Measurements from ENCODE around the gene IGFBP3.

- PRO-cap = no peak
- RAMPAGE, long total RNA, 3 experiments = no peak in any of the 3 experiments
Observed at GRCh38 chr7:44634999-44635694, 28.7 kb downstream of the OGDH start.

DNA sequence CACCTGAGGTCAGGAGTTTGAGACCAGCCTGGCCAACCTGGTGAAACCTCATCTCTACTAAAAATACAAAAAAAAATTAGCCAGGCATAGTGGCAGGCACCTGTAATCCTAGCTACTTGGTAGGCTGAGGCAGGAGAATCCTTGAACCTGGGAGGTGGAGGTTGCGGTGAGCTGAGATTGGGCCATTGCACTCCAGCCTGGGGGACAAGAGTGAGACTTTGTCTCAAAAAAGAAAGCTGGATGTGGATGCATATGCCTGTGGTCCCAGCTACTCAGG, 7.5 kb downstream of the PPIA start:
- PRO-cap = no peak
- RAMPAGE, long total RNA, 3 experiments = no peak in any of the 3 experiments

DNA sequence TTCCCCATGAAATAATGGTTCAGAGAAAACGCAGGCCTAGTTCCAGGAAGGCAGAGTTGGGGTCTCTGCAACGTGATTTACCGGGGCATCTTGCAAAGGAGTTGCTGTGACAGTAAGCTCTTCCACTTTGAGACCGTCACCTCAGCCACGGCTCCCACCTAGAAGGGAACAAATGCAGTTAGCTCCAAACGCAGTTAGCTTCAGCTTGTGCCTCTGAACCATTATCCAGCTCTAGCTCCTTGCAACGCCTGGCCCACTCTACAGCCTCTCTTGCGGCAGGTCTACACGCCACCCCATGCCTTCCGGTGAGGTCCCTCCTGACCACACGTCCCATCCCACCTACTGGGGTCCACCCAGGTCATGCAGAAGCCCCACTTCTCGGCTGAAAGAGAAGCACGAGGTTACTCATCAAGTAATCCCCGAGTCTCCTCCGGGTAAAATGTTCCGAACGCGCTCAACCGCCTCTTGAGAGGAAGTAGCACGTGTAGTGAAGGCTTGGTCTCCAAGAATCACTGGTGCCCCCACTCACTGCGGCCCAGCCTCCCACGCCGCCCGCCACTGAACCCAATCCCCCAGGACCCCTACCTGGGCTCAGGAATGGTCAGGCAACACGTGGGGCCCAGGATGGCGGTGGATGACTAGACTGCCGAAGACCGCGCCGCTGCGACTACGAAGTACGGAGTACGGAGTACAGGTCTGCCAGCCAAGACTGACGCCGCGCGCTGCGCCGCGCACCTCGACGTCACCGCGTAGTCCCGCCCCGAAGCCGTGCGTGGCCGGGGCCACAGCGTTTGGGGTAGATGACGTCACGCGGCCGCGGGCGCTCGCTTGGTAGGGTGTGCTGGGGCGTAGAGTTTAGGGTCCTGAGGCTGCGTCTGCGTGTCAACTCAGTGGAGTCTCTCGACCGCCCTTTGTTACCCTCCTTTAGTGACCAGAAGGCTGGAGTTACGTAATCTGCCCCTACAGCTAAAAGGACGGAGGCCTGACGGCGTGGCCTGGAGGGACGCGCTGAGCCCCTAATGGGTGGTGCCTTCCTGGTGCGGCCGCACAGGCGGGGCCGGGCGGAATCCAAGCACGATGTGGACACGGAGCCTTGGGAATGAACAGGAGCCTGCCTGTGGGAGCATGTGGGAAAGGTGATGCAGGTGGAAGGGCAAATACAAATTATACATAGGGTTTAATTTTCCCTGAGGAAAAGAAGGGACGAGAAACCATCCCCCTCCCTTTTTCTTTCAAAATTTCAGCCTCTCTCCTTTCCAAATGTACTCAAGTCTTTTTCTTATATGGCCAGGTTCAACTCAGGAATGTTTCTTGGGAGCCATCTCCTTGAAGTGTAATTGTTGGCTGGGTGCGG, 7.6 kb upstream of the MYO1G start:
- PRO-cap = bidirectional peak, plus-strand start at position 809 of the sequence, minus-strand start at position 708 of the sequence
- RAMPAGE, long total RNA, 3 experiments = start-site peak on the minus strand in 3 of 3 experiments, centred at positions 698 to 716 of the sequence, 69 to 200 reads per replicate

DNA sequence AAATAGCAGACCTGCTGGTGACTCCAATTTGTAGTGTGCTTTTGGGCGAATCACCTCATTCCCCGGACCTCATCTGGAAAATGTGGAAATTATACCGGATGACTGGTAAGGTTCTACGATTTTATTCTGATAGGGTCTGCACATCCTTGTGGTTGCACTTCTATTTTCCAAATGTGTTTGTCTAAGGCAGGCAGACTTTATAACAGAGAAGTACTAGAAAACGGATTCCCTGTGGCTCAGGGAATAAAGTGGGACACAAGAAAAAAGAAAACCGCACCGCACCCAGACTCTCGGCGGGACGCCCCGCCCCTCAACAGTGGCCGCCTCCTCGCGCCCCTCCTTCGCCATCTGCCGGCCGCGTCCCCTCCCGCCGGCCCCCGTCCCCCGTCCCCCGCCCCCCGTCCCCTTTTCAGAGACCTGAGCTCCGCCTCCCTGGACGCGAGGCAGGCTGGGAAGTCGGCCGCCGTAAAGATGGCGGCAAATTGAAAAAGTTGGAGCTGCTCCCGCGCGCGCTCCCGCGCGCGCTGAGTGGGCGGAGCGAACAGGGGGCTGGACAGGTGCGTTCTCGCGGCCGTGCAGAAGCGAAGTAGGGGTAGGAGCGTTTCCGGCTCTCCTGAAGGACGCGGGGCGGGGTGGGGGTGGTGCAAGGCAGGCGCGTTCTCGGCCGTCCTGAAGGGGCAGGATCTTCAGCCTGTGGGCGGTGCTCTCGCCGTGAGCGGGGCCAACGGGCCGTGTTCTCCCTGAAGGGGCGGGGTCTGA, 521 bp upstream of the CCM2 start:
- PRO-cap = bidirectional peak, plus-strand start at position 615 of the sequence, minus-strand start at position 312 of the sequence; bidirectional peak, plus-strand start outside the sequence, minus-strand start at position 662 of the sequence
- RAMPAGE, long total RNA, 3 experiments = start-site peak on the plus strand in 1 of 3 experiments, centred at position 435 of the sequence, 9 reads per replicate

DNA sequence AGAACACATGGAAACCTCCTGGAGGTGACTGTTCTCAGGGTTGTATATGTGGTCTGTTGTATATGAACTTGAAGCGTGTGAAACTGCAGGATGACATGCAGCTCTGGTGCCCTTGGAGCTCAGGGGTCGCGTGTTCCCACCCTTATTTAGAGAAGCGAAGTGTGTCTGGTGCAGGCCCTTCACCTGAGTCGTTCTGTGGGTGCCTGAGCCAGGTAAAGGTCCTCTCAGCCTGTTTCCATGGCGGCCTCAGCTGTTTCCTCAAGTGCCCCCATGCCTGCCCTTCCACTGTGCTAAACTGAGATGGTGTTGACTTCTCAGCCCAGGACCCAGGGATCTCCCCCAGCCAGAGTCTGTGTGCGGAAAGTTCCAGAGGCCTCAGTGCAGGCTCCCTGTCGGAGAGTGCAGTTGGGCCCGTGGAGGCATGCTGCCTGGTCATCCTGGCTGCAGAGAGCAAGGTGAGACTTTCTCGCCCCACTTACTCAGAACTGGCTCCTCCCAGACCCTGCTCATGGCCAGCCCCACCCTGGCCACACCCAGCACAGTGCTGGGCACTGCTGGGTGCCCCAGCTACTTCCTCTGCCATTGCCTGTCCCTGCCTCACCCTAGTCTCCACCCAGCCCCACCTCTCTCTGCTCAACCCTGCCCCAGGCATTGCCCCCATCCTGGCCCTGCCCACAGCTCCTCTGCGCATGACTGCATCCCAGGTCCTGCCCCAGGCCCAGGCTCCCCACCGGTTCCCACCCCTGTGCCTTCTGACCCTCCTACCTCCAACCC, 20.5 kb downstream of the NACAD start:
- PRO-cap = no peak
- RAMPAGE, long total RNA, 3 experiments = start-site peak on the plus strand in 1 of 3 experiments, centred at position 272 of the sequence, 12 reads per replicate

GRCh38 chr7:45211127-45211424, 53.5 kb downstream of the RAMP3 start:
- PRO-cap = no peak
- RAMPAGE, long total RNA, 3 experiments = no peak in any of the 3 experiments

GRCh38 chr7:45719532-45720217, 145.5 kb downstream of the ADCY1 start:
- PRO-cap = no peak
- RAMPAGE, long total RNA, 3 experiments = no peak in any of the 3 experiments

GRCh38 chr7:45881712-45882488, 6.4 kb upstream of the IGFBP1 start:
- PRO-cap = no peak
- RAMPAGE, long total RNA, 3 experiments = no peak in any of the 3 experiments

- PRO-cap = no peak
- RAMPAGE, long total RNA, 3 experiments = no peak in any of the 3 experiments
Observed at GRCh38 chr7:45917672-45918098, 3.4 kb downstream of the IGFBP3 start.

DNA sequence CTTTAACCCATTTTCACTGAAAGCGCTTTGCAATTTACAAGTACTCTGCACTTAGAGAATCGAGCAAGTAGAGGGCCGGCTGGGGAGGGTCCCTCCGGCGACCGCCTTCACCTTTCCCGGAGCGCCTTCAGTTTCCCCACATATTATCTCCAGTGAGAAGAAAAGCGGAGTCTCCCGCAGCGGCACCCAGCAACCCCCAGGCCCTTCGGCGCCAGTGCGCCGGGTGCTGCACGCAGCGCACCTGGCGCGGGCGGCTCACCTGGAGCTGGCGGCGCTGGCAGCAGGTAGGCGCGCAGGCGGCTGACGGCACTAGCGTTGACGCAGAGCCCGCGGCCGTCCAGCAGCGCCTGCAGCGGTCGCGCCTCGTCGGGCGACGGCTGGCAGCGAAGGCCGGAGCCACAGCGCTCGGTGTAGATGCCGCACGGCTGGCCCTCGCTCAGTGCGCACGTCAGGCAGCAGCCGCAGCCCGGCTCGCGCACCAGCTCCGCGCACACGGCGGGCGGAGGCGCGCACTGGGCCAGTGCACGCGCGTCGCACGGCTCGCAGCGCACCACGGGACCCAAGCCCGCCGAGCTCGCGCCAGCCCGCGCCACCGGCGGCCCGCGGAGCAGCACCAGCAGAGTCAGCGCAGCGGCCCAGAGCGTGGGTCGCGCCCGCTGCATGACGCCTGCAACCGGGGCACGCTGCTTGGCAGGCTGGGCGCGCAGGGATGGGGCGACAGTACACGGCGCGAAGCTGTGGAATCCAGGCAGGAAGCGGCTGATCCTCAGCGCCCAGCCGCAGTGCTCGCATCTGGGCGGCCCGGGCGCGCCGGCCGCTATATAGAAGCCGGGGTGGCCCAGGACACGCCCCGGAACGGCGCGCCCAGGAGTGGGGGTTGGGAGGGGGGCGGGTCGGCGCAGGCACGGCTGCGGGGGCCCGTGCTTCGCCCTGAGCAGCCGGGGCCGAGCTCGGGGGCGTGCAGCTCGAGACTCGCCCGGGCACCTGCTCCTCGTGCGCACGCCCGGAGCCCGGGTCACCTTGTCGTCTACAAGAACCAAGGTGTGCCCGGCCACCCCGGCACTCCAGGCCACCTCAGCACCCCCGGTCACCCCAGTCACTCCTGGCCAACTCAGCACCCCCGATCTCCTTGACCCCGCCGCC, at the start of gene IGFBP3:
Gene IGFBP3, minus strand, starts transcription at position 794 of the 1,143 bp plus-strand sequence.
- PRO-cap = bidirectional peak, plus-strand start at position 557 of the sequence, minus-strand start at position 441 of the sequence; unidirectional peak, minus-strand start at position 794 of the sequence
- RAMPAGE, long total RNA, 3 experiments = no peak in any of the 3 experiments

GRCh38 chr7:46558642-46559315, 637.7 kb upstream of the IGFBP3 start:
- PRO-cap = no peak
- RAMPAGE, long total RNA, 3 experiments = no peak in any of the 3 experiments

DNA sequence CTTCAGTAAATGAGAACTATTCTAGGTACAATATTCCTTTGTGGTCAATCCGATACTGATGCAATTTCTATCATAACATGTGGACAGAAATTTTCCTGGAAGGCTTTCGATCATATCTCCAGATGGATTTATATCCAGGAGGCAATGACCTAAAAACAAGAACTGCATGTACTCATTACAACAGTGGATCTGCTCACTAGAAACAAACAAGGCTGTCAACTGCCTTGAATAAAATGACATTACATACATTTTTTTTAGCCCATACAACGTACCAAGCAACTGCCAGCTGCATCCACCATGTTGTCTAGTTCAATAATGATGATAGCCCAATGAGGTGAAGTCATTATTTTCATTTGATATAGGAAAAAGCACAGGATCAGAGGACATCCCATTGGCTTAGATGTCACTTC, 345.0 kb downstream of the TNS3 start:
- PRO-cap = no peak
- RAMPAGE, long total RNA, 3 experiments = no peak in any of the 3 experiments

- PRO-cap = unidirectional peak, minus-strand start at chr7:47254477; unidirectional peak, minus-strand start at chr7:47254543
- RAMPAGE, long total RNA, 3 experiments = no peak in any of the 3 experiments
Observed at GRCh38 chr7:47254042-47254779, 327.7 kb downstream of the TNS3 start.

DNA sequence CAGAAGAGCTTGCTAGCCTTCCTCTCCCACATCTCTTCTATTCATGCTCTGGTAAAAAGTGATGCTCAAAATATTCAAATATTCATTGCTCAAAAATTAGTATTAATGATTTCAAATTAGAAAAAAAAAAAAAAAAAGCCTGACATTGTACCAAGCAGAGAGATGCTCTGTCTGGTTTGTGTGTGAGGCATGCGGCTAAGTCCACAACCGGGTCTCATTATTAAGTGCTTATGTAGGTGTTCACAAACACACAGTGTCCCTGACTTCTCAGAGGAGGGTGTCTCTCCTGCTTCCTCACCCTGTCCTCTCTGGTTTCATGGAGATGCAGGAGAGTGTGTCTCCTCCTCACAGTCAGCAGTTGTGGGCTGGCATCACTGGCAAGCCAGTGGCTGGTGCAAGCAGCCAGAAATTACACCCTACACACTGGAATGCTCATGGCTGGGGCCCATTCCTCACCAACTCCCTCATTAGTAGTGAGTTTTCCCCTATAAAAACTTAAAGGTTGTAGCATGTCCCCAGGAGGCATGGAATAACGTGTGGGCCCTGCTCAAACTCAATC, 280.3 kb downstream of the TNS3 start:
- PRO-cap = no peak
- RAMPAGE, long total RNA, 3 experiments = no peak in any of the 3 experiments

DNA sequence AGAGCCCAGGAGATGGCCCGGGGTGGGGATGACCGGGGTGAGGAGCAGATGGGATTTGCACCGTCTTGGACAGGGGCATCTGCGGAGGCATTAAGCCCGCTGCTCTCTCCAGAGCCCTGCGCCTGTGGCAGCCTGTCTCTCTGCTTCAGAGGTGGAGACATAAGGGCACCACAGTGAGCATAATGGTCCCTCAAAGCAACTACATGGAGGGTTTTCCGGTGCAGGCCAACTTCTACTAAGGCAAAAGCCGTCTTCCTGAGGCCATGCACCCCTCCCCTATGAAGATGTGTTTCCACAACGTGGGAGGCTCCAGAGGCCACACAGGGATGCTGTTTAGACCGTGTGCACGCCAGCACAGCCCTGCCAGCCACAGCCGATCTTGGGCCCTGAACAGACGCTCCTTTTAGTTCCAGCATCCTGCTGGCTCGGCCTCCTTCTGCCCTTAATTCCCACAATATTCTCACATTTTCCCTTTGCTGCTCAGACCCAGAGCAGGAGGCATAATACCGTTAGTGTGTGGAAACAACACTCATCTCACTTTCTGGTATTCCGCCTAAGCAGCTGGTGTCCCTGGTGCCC, 267.1 kb downstream of the TNS3 start:
- PRO-cap = no peak
- RAMPAGE, long total RNA, 3 experiments = no peak in any of the 3 experiments

- PRO-cap = no peak
- RAMPAGE, long total RNA, 3 experiments = no peak in any of the 3 experiments
Observed at GRCh38 chr7:47354707-47355648, 226.9 kb downstream of the TNS3 start.

DNA sequence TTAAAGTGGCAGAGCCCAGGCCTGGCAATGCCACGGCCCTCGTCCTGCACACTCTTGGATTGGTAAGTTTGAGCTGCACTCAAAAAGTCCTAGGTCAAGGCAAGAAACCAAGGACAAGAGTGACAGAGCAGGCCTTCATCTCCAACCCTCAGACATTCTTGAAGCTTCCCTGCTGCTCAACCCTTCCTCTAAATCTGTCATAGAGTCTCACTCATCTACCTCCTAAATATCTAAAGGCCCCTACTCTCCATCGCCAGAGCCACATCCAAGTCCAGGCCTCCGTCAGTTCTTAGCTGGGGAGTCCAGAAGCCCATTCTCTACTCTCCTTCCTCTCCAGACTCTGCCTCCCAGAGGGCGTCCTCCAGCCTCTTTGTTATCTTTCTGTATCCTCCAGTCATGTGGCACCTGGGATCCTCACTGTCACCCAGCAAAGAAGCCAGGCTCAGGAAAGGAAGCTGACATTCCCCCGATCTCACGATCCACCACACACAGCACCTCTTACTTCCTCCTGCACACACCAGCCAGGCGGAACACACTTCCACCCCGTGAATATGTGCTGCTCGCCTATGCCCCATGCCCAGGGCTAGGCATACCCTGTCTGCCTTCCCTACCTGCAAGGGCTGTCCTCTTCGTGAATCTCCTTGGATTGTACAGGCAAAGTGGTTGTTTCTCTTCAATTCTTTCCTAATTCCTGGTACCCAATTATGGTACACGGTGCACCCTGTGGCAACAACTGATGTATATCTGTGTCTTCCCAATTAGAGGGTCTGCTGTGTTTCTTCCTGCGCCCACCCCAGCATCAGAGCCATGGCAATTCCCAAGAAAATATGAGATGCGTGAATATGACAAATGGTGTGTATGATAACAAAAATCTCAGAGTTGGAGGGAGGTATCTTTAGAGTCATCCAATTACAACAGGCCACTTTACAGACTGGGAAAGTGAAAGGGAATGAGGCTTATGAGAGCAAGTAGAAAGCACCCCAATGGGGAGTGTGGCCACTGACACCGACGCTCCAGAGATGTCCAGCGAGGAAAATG, 191.0 kb downstream of the TNS3 start:
- PRO-cap = no peak
- RAMPAGE, long total RNA, 3 experiments = start-site peak on the minus strand in 1 of 3 experiments, centred at position 538 of the sequence, 10 reads per replicate

DNA sequence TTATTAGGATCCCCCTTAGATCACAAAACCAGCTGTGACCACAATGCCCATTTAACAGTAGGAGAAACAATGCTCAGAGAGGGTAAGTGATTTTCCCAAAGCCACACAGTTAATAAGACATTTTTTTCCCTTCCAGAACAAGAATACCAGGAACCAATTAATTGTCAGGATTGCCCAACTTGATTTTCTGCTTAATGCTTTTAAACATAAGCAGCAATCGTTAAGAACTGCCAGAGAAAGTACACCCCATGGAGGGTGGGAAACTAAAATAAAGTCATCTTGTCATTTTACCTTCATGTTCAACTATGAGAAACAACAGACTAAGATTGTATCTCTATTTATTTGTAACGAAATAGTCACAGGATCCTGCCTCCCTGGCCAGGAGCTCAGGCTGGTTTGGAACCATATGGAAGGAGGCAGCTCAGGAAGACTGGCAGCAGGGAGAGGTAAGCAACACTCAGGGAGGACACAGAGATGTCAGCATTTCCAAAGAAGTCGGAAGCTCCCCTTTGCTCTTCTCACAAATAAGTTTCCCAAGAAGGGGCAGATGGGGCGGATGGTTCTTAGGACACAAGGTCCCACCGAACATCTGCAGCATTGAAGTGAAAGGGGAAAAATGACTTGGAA, 129.6 kb downstream of the TNS3 start:
- PRO-cap = no peak
- RAMPAGE, long total RNA, 3 experiments = no peak in any of the 3 experiments

- PRO-cap = no peak
- RAMPAGE, long total RNA, 3 experiments = no peak in any of the 3 experiments
Observed at GRCh38 chr7:47485035-47485987, 96.6 kb downstream of the TNS3 start.

DNA sequence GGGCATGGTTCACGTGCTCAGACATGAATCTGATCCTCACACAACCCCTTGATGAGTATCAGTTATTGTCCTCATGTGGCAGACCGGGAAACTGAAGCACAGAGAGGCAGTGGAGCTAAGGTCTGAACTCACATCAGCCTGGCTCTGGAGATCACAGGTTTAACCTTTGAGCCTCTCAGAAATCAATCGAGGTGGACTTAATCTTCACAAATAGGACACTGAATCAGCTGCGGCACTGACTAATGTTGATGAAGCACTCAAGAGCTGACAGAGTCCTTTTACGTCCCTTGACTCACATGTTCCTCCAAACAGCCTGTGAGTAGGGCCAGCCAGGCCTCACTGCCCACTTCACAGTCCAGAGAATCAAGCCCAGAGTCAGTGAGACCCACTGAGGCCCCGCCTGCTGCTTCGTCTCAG, 63.2 kb downstream of the TNS3 start:
- PRO-cap = no peak
- RAMPAGE, long total RNA, 3 experiments = no peak in any of the 3 experiments

Data from tibial nerve (tissue), 3 donors.